Temporal lobe (tissue), 2 donors: Measurements from ENCODE around the genes LDHAL6B and GCNT3.

DNA sequence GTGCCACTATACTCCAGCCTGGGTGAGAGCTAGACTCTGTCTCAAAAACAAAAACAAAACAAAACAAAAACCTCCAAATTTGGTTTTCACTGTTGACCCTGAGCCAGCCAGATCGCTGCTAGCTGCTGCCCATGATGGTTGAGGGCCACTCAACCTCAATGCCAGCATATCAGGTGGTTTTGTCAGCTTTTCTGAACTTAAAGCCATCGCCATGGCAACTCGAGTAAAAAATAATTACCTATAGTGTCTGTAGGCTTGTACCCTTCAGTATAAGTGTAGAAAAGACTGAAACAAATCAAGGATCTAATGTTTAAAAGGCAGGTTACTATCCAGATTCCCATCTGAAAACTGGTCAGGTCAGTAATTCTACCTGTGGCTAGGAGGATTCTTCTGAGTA, 55.6 kb downstream of the SLTM start:
- RAMPAGE, long total RNA, result no peak

DNA sequence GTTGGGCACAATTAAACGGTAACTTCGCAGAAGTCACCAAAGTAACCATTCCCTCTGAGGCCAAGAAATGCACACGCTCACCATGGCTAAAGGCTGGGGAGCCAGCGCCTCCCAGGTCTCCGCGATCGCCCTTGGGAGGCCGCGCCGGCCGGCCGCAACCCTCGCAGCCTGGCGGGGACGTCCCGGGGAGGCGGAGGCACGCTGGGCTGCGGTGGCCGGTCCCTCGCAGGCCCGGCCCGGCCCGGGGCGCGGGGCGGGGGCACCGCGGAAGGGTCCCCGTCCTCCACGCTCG, 564 bp downstream of the SLTM start:
- RAMPAGE, long total RNA, result no peak

GRCh38 chr15:59089236-59089895, 15.6 kb upstream of the CCNB2 start:
- RAMPAGE, long total RNA, result no peak

- RAMPAGE, long total RNA, result no peak
Observed at GRCh38 chr15:59170275-59170772, 36.3 kb upstream of the LDHAL6B start.

DNA sequence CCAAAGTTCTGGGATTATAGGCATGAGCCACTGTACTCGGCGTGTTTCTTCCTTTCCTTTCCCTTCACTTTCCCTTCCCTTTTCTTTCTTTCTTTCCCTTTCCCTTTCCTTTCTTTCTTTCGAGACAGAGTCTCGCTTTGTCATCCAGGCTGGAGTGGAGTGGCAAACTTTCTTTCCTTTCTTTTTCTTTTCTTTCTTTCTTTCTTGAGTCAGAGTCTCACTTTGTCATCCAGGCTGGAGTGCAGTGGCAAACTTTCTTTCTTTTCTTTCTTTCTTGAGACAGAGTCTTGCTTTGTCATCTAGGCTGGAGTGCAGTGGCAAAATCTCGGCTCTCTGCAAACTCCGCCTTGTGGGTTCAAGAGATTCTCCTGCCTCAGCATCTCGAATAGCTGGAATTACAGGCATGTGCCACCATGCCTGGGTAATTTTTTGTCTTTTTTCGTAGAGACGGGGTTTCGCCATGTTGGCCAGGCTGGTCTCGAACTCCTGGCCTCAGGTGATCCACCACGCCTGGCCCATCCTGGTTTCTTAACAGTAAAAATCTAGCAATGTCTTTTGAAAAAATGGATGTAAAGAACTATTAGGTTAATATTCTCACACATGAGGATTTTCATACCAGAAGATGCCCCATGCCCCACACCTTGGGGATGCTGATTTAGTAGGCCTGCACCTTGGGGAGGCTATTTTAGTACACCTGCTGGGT, 17.2 kb upstream of the LDHAL6B start:
- RAMPAGE, long total RNA, result no peak

DNA sequence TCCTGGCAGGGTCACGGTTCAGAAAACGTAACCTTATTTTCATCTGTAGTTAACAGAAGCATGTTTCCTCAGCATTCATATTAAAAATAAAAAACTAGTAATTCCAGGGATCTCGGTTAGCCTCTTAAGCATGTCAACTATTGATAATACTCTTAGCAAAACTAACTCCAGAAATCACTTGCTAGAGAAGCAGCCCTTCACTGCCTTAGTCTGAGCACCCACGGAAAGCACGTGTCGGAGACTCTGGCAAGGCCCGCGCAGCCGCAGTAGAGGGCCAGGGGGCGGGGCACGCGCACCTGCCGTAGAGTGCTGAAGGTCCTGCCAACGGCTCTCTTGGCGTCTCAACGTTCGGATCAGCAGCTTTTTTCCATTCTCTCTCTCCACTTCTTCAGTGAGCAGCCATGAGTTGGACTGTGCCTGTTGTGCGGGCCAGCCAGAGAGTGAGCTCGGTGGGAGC, at the start of gene LDHAL6B:
LDHAL6B (plus strand) TSS at position 304 of the 457 bp plus-strand sequence.
- RAMPAGE, long total RNA, result no peak

DNA sequence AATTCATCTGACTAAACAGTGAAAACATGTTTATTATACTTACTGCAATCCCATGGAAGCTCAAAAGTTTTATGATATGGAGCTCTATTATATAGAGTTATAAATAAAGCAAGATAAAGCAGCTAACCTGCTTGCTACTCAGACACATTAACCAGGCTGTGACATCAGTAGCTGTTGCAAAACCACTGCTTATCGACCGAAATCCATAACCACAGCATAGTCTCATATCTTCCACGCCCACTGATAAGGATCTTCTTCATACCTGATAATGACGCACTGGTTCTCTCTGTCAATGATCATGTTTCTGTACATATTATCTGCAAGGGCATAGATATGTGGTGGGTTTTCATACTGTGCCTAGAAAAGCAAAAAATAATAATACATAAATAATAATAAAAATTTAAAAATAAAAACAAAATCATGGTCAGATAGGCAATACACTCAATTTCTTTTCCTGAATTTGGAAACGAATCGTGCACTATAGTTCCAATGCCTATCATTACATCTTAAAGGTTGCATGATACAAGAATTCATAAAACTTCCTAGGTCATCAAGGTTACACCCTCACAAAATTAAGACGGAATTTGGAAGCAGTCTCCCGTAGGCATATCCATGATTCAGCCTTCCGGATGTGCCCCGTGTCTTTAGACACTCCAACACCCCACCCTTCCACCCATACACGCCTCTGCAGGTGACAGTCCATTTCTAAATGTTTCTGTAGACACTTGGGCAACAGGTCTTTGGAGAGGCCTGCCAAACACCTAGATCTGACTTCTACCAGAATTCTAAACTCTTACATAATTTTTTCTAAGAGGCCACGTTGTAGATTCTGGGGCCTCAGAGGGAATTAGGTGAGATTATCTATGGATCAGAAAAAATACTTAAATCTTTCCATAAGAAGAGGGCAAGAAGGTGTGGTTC, 49.6 kb downstream of the LDHAL6B start:
- RAMPAGE, long total RNA, result no peak

- RAMPAGE, long total RNA, result no peak
Observed at GRCh38 chr15:59271795-59272256, 65.2 kb downstream of the LDHAL6B start.

GRCh38 chr15:59298104-59298968, 74.3 kb downstream of the MYO1E start:
- RAMPAGE, long total RNA, result no peak

GRCh38 chr15:59528848-59529383, 82.7 kb upstream of the GCNT3 start:
- RAMPAGE, long total RNA, result no peak

DNA sequence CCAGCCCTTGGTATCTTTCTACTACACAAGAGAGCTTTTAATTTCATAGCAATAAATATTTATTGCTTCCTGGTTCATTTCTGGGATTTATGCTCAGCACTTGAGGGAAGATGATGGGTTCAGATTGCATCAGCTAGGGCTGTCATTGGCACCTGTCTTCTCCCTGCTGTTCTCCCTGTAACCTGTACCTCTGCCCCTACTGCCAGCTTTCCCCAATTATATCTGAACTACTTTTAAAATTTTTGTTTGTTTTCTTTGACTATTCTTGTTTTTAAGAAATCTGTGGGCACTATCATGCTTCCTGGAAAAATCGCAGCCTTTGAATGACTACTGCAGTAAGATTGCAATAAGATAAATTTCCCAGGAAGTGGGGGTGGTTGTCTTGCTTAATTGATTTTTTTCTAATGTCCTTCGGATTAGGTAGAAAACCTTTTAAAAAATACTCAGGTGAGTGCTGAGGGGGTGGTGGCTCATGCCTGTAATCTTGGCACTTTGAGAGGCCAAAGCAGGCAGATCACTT, 24.2 kb upstream of the GCNT3 start:
- RAMPAGE, long total RNA, result no peak

- RAMPAGE, long total RNA, result no peak
Observed at GRCh38 chr15:59593168-59593560, 18.4 kb upstream of the GCNT3 start.

DNA sequence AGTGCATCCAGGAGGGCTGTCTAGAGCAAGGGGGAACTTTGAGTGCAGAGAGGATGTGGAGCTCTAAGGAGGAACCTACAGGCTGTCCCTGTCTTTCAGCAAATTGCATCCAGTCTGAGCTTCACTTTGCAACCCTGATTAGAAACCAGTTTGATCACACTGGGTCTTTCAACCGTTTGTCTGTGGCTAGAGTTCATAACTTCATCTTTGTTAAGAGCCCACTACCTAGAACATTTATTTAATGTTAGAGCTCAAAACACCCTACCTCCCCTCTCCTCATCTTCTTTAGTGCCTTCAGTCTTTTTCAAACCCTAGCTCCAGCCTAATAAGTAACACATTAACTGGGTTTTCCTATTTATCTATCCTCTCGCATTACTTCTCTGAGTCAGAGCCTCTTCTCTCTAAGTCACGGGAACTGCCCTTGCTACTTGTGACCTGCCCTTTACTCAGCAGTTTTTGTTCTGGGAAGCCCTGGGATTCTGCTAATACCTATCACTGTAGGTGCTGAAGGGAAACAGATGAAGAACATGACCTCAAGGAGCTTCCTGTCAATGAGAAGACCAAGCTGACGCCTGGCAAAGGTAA, at the start of gene GCNT3:
GCNT3 (plus strand) TSS at position 383 of the 585 bp plus-strand sequence.
- RAMPAGE, long total RNA, result no peak

- RAMPAGE, long total RNA, result no peak
Observed at GRCh38 chr15:59674307-59674779, 14.8 kb downstream of the BNIP2 start.

DNA sequence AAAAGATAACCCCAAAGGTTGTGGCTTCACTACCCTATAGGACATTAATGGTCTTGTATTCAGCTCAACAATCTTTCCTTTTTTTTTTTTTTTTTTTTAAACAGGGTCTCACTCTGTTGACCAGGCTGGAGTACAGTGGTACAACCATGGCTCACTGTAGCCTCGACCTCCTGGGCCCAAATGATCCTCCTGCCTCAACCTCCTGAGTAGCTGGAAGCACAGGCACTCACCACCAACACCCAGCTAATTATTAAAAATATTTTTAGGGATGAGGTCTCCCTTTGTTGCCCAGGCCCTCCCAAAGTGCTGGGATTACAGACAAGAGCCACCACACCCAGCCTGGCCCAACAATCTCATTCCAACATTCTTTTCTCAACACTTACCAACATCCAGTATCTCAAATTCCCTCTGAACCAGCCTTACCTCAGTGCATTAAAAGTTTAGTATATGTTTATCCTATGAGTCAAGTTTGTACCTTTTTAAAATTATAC, 25.1 kb downstream of the ANXA2 start:
- RAMPAGE, long total RNA, result no peak

GRCh38 chr15:60570980-60571530, 92.1 kb upstream of the ICE2 start:
- RAMPAGE, long total RNA, result no peak

GRCh38 chr15:60573650-60574491, 94.9 kb upstream of the ICE2 start:
- RAMPAGE, long total RNA, result no peak

DNA sequence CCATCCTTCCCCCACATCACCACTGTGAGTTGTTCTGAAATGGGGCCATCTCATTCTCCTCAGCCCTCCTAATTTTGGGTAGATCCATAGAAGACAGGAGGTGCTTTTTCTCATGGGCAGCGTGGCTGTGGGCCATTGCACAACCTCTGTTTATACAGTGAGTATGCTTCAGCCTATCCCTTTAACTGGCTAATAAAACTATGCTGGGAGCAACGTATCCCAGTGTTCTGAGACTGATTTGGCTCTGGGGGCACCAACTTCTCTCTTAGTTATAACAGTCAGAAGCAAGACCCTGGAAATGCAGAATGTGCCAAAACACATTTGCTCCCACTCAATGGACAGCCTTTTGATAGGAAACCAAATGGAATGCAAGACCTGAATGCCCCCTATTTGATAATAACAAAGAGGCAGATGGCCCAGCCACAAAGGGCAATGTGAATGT, 97.1 kb upstream of the ICE2 start:
- RAMPAGE, long total RNA, result no peak

GRCh38 chr15:60590657-60591233, 111.8 kb upstream of the ICE2 start:
- RAMPAGE, long total RNA, result no peak

DNA sequence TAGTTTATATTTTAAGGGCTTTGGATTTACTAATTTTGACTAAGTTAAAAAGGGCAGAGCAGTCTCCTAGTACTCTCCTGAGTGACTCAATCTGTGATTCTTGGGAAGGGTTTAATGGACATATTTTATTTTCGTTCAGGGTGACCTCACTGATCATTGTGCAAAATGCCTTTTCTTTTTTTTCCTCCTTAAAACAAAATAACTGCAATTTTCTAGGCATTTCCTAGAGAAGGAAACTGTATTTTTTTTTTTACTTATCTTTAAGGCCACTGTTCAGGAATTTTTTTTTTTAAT, 133.7 kb upstream of the ICE2 start:
- RAMPAGE, long total RNA, result no peak